ENCODE measurements around the gene MRPS16.

GRCh38 chr10:72742532-72743004 lies 50.6 kb downstream of the MCU start:
- RRBS: no CpG with 5 or more reads among the region's 2 CpGs

DNA sequence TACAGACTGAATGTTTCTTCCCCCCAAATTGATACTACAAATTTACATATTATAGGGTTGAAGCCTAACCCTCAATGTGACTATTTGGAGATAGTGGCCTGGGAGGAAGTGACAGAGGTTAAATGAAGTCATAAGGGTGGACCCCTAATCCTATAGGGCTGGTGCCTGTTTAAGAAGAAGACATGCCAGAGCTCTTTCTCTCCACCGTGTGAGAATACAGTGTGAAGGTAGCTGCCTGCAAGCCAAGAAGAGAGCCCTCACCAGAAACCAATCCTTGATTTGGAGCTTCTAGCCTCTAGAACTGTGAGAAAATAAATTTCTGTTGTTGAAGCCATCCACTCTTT lies 67.7 kb downstream of the MCU start:
- RRBS: no CpG with 5 or more reads among the region's 1 CpG

GRCh38 chr10:72808228-72808839 lies 85.2 kb upstream of the OIT3 start:
- RRBS: no CpG with 5 or more reads among the region's 9 CpGs

DNA sequence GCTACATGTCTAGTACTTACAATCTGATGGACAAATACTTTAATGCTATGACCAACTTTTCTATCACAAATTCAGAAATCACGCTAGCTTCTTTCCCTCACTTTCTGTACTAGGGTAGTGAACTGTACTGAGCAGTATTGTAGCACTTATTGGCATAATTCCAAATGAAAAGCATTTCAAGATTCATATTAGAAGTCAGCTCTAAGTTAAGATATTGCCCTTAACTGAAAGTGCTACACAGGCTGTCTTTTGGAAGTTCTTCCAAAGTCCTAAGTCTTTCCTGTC lies 13.5 kb downstream of the P4HA1 start:
- RRBS: no CpG with 5 or more reads among the region's 1 CpG

GRCh38 chr10:73095773-73096792 lies 583 bp downstream of the P4HA1 start:
- RRBS: 6% methylated on average over 9 of the region's 64 CpGs

- RRBS: no CpG with 5 or more reads among the region's 8 CpGs
These were observed 12.9 kb downstream of the ECD start for GRCh38 chr10:73154912-73155234.

- RRBS: 4% methylated on average over 7 of the region's 64 CpGs
These were observed at the start of gene MRPS16 for GRCh38 chr10:73252188-73253219. Gene MRPS16 (minus strand): TSS chr10:73252644.

DNA sequence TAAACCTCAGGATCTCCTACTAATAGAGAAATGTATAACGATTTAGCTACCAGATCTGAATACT lies 239 bp upstream of the PPP3CB start:
- RRBS: no CpG with 5 or more reads among the region's 1 CpG

DNA sequence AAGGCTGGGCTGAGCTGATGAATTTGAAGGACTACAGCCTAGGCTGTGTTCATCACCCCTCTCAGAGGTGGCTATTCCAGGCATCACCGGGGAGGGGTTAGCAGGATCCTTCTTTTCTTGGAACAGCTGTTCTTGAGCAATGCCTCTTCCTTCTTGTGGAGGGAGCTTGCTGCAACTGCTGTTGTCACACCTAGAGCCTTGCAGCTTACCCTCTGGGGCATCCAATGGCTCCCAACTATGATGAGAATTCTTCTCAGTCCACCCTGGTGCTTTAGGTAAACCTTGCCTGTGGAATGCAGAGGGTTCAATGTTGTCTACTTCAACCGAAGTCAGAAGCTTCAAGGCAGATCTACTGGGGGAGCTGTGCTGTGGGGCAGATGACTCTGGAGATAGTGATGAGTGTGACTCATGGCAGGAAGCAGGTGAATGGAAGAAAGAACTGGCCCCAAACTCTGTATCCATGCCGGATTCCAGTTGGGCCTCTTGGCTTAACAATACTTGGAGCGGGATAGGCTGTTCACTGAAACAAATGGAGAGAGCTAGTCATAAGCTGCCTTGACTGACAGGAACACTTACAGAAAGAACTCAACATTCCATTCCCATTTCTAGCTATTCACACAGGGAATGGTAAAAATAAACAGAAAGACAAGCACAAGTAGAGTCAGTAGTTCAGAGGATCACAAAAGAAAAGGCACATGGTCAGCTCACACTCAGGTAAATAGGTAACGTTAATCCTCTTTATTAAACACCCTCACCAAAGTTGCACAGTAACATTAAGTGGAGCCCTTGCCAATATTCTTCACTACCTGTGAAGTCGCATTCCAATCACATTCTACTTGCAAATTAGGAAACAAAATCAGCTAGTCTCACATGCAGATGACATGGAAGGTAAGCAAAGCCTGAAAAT lies 21.7 kb upstream of the PPP3CB start:
- RRBS: no CpG with 5 or more reads among the region's 6 CpGs

- RRBS: no CpG with 5 or more reads among the region's 1 CpG
These were observed 13.3 kb downstream of the USP54 start for GRCh38 chr10:73577622-73578406.

DNA sequence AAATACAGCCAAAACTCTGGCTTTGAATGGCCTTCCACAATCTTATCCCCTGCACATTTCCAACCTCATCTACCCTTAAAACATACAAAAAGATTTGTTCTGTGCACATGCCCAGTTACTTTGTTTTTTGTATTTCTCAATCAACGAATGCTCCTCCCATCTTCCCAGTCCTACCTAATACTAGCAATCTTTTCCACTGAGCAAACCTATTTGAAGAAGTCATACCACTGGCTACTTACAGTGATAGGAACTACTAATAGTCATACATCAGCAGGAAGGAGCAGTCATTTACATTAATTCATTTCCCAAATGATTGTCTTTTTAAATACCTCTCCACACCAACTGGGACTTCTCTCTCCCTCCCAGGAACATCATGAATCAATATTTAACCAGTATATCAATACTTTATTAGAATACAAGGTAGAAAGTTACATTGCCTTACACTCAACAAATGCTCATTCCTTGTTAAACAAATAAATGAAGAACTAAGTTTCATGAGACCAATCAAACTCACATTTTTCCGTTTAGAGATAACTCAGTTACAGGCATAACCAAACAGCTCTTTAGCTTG lies 2.4 kb downstream of the USP54 start:
- RRBS: no CpG with 5 or more reads among the region's 2 CpGs

GRCh38 chr10:73589433-73589995 lies 1.6 kb downstream of the USP54 start:
- RRBS: no CpG with 5 or more reads among the region's 3 CpGs

- RRBS: no CpG with 5 or more reads among the region's 16 CpGs
These were observed 922 bp upstream of the CHCHD1 start for GRCh38 chr10:73780643-73781608.

GRCh38 chr10:73800443-73801436 lies 10.7 kb downstream of the NDST2 start:
- RRBS: no CpG with 5 or more reads among the region's 32 CpGs

DNA sequence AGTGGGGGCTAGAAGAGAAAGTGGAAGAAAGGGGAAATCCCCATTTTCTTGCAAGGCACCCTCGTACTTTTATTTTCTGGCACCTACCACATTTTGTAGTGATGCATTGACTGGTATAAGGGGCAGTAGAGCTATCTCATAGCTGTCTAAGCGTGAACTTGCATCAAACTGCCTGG lies 810 bp upstream of the CAMK2G start:
- RRBS: no CpG with 5 or more reads among the region's 2 CpGs

DNA sequence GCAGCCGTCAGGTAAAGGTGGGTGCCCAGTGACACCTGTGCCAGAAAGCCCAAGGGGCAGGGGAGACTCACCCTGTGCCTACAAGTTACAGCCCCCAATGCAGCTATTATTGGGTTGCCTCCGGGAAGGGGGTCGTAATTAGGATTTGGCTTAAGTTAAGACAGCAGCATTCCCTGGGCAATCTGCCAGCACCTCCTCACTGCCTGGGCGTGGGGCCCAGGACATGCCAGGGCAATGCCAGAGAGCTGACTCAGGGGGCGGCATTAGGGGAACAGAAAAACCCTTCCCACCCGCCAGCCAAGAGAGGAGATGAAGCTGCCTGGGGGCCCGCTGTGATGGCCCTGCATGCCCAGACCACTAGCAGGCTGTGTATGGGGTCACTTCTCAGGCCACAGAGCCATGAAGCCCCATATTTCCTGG lies 13.3 kb upstream of the CAMK2G start:
- RRBS: no CpG with 5 or more reads among the region's 7 CpGs

GRCh38 chr10:73910034-73910414 lies 908 bp upstream of the PLAU start:
- RRBS: no CpG with 5 or more reads among the region's 1 CpG

DNA sequence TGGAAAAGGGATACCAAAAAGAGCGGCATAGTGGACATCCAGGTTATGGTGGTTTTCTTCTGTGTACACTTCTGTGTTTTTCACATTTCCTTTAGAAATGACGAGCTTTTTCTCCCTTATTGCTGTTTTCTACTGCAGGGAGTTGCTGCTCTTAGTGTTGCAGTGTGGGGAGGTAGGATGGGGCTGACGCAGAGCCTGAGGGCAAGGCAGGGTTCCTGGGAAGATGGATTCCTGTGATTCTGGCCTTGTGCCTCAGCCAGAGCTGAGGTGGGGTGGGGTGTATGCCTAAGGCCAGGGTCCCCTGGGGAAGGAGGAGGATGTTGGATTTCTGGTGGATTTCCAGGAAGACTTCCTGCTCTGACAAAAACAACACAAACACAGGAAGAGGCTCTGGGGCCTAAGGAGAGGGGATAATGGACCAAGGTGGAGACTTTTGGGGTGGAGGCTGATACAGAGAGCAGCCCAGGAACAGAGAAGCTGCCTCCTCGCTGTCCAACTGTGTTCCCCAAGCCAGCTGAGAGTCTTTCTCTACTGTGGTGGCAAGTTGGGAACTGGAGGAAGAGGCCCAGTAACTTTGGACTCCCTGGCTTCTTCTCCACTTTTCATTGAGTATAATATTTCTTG lies 26.7 kb downstream of the PLAU start:
- RRBS: no CpG with 5 or more reads among the region's 4 CpGs

GRCh38 chr10:73956466-73957245 lies 41.3 kb upstream of the VCL start:
- RRBS: no CpG with 5 or more reads among the region's 9 CpGs

All from islet of Langerhans (tissue), 1 donor.